Karpas-422 (cell line): Measurements from ENCODE around the genes CAPNS2 and MT1B.

DNA sequence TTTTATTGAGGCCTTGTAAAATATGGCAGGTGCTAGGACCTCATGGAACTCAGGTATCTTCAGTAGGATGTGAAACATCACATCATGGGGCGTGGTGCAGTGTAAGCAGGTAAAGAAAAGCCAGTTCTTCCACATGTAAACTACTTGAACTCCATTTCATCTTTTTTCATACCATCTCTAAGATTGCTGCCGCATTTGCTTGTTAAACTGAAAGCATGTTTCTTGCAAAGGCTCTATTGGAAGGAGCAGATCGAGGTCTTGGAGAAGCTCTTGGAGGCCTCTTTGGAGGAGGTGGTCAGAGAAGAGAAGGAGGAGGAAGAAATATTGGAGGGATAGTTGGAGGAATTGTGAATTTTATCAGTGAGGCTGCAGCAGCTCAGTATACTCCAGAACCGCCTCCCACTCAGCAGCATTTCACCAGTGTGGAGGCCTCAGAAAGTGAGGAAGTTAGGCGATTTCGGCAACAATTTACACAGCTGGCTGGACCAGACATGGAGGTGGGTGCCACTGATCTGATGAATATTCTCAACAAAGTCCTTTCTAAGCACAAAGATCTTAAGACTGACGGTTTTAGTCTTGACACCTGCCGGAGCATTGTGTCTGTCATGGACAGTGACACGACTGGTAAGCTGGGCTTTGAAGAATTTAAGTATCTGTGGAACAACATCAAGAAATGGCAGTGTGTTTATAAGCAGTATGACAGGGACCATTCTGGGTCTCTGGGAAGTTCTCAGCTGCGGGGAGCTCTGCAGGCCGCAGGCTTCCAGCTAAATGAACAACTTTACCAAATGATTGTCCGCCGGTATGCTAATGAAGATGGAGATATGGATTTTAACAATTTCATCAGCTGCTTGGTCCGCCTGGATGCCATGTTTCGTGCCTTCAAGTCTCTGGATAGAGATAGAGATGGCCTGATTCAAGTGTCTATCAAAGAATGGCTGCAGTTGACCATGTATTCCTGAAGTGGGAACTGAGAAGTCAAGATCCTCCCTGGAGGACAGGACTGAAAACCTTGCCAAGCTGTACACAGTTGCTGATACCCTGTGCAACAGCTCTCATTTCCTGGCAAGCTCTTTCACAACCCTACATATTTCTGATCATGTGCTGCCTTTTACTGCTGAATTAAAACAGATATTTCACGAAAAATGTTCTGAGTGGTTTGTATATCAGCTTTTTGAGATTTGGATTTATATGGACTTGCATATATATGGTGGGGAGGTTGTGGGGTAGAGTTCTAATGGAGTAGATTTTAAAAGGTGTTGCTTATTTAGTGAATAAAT, at the start of gene CAPNS2:
Gene CAPNS2, plus strand, starts transcription at position 143 of the 1,280 bp plus-strand sequence.
- PRO-cap = no peak
- RAMPAGE, long total RNA = no peak

DNA sequence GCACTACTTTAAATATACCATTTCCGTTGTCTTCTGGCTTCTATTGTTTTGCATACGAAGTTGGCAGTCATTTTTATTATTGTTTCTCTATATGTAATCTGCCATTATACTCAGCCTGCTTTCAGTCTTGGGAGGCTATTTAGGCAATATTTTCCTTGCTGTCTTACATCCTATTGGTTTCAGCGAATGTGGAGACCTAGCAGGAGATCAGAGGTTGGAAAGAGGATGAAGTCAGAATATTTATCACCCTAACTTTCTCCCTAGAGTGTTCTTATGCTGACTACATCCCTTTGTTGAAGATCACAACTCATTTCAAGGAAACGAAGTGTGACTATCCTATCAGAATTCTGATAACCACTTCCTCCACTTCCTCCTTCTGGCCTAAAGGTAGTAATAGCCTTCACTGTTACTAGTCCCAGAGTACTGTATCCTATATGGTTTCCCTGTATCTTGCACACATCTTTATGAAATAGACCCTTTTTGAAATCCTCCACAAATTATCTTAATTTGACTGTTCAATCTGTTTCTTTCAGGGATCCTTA, 41.8 kb upstream of the SLC6A2 start:
- PRO-cap = no peak
- RAMPAGE, long total RNA = no peak

GRCh38 chr16:55944419-55944882, 69.3 kb upstream of the CES5A start:
- PRO-cap = no peak
- RAMPAGE, long total RNA = no peak

DNA sequence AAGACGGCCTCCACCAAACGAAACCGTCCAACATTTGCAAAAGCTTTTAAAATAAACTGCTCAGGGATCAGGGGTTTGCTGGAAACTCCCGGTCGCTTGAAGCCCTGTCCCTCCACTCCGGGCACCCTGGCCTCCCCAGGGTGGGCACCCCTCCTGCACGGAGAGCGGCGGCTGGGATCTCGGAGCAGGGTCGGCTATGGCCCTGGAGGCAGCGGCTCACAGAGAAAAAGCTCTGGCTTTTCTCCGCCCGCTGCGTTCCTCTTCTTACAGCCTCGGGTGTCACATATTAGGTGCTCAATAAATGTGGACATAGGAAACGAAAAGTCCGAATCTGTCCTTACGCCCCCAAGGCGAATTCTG, 806 bp upstream of the GNAO1 start:
- PRO-cap = no peak
- RAMPAGE, long total RNA = no peak

GRCh38 chr16:56262013-56262703, 70.9 kb downstream of the GNAO1 start:
- PRO-cap = no peak
- RAMPAGE, long total RNA = no peak

GRCh38 chr16:56264199-56264552, 72.9 kb downstream of the GNAO1 start:
- PRO-cap = no peak
- RAMPAGE, long total RNA = no peak

DNA sequence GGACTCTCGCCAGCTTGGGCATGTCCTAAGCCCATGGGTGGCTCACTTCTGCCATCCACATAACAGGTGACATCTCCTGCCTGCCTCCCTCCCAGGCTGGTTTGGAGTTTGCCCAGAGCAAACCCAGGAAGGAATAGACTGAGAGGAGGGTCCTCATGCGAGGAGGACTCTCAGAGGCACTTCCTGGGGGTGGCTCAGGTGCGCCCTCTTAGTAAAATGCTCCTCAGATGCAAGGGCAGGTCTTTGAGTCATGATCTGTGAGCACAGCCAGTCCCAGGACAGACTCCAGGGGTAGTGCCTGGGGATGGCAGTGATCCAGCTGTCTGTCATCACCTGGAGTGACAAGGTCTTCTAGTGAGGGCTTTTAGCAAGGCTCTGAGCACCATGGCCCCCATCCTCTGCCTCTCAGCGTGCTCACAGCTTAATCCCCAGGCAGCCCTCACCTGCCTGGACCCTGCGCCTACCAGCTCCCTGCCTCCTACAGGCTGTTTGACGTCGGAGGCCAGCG, 89.0 kb downstream of the AMFR start:
- PRO-cap = no peak
- RAMPAGE, long total RNA = no peak

DNA sequence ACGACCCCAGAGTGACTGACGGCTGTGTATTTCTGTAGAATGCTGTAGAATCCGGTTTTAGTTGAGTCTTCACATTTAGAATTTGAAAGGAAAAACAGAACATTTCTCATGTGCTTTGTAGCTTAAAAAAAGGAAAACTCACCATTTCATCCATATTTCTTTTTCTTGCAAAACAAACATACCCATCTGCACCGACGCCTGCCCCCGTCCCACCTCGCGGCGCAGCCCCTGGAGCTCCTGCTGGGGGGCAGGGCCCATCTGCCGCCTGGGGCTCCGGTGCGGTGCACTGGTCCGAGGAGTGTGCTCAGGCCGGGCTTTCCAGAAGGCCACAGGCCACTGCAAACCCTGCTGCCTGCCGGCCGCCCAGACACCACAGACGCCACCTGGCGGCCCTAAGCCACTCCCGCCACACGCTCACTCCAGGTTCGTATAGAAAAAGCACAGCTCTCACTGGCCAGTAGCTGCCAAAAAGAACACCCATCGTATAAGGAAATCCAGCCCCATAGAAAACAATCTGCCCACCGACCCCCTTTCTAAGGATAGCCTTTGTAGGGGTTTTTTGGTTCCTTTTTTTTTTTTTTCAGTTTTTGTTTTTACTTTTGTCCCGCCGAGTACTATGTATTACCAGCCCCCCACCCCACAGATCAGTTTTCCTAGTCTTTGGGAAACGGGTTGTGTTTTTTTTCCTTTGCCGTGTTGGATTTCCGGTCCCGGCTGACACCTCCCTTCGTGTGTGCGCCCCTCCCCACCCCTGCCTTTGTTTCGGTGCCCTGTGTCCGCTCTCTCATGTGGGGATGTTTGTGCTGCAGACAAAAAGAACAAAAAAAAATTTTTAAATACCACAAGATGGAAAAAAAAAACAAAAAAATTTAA, 68.9 kb downstream of the AMFR start:
- PRO-cap = no peak
- RAMPAGE, long total RNA = no peak

GRCh38 chr16:56382892-56383969, 42.1 kb downstream of the AMFR start:
- PRO-cap = no peak
- RAMPAGE, long total RNA = no peak

DNA sequence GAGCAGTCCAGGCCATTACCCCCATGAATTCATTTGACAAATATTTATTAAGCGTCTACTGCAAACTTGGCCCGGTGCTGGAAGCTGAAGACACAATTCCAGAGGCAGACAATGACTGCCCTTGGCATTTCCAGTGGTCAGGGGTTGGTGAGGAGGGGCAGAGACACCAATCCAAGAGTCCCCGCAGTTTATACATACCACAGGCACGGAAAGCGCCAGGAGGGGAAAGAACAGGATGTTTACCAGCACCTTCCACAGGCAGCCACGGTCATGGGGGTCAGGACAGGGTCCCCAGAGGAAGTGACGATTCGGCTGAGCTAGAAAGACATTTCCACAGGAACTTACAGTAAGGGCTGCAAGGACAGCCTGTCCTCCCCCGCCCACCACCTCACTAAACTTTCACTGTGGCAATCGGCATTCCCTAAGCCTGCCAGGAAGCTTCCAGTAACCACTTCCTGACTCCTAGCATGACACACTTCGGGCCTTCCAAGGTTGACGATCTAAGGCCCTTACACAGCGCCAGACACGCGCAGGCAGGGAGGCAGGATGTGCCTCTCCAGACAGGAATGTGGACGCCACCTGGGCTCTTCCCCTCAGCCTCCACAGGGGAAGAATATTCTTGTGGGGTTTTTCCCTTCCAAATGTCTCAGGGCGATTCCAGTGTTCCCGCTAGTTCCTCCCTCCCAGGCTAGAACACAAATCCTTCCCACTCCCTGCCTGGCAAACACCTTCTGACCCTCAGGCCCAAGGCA, 1.2 kb upstream of the MT2A start:
- PRO-cap = no peak
- RAMPAGE, long total RNA = no peak

DNA sequence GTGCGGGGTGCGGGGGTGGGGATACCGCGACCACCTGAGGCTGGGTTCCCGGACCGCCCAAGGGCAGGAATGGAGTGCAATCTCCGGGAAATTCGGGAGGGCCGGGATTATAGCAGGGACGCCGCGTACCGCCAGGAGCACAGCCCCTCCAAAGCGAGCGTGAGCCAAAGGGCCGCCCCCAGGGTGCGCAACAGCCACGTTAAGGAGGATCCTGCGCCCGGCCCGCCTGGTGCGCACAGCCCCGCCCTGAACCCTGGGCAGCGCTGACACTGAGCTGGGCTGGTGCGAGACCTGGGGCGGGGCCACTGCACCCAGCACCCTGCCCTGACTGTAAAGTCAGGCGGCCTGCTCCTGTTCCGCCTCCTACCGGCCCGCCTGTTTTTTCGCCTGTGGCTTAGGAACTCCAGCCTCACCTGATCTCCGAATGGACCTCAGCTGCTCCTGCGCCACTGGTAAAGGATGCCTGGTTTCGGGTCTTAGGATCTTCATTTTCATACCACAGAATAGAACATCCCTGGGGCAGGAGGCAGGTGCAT, 4.9 kb downstream of the MT1A start:
- PRO-cap = bidirectional peak, plus-strand start at position 378 of the sequence, minus-strand start at position 255 of the sequence
- RAMPAGE, long total RNA = start-site peak on the plus strand centred at position 376 of the sequence, 34 bp wide, 331 and 81 reads in 2 replicates

- PRO-cap = unidirectional peak, plus-strand start at chr16:56651886
- RAMPAGE, long total RNA = no peak
These were observed at the start of gene MT1B for GRCh38 chr16:56651625-56651941. Gene MT1B, plus strand, starts transcription at chr16:56651886.

GRCh38 chr16:56658137-56658782, 501 bp downstream of the MT1F start:
- PRO-cap = no peak
- RAMPAGE, long total RNA = no peak

DNA sequence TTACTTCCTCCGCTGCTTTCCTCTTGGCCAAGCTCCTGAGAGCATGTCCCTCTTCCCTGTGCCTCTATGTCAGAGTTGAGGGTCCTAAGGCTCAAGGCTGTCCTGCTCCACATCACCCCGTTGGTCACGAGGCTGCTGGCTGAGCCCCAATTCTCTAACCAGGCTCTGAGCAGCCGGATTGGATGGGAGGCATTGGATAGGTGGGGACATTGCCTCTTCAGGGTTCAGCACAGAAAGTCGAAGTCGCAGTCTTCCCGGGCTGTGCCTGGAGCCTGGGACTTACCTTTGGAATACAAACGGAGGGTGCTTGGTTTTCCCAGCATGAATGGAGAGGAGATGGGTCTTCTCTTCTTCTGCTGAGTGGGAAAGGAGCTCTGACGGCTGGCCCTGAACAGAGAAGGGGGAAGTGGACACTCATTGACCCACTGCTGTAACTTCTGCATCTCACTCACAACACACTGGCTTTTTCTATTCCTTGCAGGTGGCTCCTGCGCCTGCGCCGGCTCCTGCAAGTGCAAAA, 471 bp downstream of the MT1H start:
- PRO-cap = no peak
- RAMPAGE, long total RNA = no peak

DNA sequence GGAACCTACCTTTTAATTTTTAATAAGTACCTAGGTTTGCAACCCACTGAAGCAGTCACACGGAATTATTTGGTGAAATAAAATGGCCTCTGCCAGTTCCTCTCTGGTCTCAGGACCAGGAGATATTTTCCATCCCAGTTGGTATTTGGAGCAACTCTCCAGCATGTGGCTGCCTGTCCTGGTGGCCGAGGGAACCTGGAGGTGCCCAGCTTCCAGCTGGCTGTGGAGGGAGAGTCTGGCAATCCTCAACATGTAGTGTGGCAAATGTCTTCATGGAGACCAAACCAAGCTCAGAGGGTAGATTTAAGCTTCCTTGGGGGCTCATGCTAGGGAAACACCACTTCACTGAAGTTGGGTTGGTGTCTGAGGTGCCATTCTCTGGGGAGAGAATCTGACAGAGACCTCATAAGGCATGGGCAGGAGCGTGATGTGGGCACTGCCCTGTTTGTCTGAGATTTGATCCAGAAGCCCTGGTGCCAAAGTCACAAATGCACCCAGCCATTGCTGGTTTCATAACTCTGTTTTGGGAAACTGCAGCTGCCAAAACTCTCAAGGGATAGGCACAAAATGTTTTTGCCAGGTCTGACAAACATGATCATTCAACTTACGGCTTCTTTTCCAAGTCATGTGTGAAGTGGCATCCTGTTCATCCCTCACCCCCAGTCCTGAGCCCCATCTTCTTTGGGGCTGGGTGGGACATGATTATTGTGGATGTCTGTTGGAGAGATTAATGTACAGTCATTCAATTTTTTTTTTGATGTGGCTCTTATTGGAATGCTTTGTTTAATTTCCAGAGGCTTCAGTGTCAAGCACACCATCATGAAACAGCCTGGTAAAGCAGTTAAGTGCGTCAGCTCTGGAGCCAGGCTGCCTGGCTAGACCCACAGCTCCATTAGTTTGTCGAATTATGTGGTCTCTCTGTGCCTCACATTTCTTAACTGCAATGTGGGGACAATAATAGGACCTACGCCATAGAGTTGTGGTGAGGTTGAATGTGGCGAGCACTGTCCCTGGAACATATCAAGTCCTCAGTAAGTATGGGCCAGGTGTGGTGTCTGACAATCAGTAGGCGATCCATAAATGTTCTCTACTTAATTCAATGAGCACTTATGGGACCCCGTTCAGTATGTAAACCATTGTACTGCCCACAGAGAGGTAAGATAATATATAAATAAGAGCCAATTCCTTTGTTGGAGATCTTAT, 3.1 kb downstream of the MT1X start:
- PRO-cap = no peak
- RAMPAGE, long total RNA = no peak

DNA sequence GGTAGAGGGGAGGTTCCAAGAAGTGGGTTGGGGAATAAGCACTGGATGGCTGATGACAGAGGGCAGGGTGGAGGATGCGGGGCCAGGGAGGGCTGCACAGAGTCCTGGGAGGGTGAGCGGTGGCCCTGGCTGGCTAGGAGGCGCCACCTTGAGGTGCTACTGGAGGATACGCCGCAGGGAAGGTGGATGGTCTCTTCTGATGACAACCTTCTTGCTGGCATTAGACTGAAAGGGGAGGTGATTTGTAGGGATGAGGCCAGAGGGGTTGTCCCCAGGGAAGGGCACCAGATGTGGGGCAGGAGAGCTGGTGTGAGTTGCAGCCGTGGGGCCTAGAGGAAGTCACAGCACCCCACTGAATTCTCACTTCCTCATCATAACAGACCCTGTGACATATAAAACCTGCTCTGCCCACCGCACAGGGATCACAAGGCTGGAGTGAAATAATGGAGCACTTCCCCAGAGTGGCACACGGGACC, 10.4 kb upstream of the CETP start:
- PRO-cap = bidirectional peak, plus-strand start at position 421 of the sequence, minus-strand start at position 366 of the sequence
- RAMPAGE, long total RNA = no peak

DNA sequence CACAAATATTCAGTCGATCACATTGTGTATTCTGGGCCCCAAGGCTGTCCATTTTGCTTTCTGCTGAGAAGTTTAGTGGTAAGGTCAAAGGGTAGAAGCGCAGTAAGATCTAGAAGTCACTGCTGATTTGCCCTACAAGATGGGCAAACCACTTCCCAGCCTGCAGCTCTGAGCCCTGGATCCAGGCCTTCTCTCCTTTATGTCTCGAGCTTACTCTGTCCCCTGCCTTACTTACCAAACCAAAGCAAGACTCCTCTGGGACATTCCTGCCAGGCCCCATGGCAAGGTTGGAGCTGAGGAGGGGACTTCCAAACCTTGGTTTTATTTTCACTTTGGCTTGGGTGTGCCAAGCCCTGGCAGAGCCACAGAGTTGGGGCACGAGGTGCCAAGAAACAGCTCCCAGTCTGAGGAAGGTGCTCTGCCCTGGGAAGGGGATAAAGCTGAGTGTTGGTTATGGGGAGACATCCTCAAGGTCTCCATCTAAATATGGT, 9.9 kb downstream of the NLRC5 start:
- PRO-cap = no peak
- RAMPAGE, long total RNA = no peak

DNA sequence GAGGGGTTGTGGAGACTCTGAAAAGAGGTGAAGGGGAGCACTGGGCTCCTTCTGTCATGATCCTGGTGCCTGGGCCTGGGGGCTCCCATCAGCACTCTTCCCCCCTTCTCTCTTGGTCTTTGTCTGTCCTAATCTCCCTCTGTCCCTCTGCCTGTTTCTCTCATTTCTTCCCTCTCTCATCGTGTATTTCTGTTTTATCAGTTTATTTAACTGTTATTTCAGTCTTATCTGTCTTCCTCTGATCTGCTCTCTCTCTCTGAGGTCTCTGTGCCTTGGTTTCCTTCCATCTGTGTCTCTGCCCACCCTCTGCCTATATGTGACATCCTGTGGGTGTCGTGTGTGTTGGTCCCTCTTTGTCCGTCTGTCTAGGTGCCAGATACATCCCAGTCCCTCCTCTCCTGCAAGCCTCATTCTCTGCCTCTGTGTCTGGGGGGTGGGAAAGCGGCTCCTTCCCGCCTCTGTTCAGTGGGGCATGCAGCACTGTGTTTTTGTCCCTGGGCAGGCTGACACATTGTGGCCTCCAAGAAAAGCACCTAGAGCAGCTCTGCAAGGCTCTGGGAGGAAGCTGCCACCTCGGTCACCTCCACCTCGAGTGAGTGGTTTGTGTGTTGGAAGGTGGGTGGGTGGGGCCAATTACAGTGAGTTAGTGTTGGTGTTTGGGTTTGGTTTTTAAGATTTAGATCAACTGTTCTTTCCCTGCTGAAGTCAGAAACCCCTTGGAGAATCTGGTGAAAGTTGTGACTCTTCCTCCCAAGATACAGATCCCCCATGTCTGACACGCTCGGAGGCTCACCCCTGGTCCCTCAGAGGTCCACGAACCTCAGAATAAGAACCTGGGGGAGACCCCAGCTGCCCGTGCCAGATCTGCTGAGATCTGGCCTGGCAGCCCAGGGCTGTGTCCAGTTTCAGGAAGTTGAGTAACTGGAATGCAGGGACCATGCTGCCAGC, 51.1 kb upstream of the CPNE2 start:
- PRO-cap = bidirectional peak, plus-strand start at position 634 of the sequence, minus-strand start at position 598 of the sequence
- RAMPAGE, long total RNA = start-site peak on the minus strand centred at position 578 of the sequence, 34 bp wide, 5 and 8 reads in 2 replicates

GRCh38 chr16:57093666-57094546, 1.5 kb downstream of the CPNE2 start:
- PRO-cap = no peak
- RAMPAGE, long total RNA = no peak

- PRO-cap = unidirectional peak, plus-strand start at chr16:57135169
- RAMPAGE, long total RNA = no peak
These were observed 42.5 kb downstream of the CPNE2 start for GRCh38 chr16:57134733-57135443.